Placental epithelial cell (primary cell): ENCODE results near the gene OR7C2.

DNA sequence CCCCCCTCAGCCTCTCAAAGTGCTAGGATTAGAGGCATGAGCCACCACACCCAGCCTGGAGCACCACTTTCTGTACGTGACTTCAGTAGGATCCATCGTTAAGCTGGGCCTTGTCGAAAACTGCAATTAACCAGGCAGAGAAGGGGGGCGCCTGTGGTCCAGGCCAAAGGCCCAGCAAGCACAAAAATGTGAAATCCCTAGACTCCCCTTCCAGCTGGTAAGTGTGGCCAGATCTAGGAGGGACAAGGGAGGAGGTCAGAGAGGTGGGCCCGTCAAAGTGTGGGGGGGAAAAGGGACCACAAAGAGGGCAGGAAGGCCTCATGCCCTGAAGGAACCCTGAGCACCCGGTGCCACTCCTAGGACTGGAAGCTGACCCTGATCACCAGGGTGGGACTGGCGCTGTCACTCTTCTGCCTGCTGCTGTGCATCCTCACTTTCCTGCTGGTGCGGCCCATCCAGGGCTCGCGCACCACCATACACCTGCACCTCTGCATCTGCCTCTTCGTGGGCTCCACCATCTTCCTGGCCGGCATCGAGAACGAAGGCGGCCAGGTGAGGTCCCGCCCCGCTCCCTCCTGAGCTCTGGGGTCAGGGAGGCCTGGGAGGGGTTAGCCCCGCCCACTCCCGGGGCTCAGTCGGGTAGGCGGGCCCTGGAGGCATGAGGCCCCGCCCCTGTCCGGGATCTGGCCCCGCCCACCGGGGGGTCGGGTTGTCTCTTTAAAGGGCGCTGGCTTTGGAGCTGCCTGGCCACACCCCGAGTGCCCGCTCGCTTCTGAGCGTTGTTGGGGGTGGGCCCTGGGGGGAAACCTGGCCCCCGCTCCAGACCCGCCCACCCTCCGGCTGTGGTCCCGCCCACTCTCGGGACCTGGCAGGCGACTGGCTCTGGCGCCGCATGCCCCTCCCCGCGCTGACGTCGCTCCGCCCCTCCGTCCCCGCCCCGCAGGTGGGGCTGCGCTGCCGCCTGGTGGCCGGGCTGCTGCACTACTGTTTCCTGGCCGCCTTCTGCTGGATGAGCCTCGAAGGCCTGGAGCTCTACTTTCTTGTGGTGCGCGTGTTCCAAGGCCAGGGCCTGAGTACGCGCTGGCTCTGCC lies 13.4 kb downstream of the DDX39A start:
- CAGE, long polyA plus RNA: no peak

DNA sequence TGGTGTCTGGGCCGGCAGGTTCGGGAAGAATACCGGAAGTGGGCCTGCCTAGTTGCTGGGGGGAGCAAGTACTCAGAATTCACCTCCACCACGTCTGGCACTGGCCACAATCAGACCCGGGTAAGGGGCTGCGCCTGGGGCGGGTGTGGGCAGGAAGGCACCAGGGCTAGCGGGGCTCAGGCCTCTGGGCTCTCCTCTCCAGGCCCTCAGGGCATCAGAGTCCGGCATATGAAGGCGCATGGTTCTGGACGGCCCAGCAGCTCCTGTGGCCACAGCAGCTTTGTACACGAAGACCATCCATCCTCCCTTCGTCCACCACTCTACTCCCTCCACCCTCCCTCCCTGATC lies 11.3 kb downstream of the DDX39A start:
- CAGE, long polyA plus RNA: no peak

DNA sequence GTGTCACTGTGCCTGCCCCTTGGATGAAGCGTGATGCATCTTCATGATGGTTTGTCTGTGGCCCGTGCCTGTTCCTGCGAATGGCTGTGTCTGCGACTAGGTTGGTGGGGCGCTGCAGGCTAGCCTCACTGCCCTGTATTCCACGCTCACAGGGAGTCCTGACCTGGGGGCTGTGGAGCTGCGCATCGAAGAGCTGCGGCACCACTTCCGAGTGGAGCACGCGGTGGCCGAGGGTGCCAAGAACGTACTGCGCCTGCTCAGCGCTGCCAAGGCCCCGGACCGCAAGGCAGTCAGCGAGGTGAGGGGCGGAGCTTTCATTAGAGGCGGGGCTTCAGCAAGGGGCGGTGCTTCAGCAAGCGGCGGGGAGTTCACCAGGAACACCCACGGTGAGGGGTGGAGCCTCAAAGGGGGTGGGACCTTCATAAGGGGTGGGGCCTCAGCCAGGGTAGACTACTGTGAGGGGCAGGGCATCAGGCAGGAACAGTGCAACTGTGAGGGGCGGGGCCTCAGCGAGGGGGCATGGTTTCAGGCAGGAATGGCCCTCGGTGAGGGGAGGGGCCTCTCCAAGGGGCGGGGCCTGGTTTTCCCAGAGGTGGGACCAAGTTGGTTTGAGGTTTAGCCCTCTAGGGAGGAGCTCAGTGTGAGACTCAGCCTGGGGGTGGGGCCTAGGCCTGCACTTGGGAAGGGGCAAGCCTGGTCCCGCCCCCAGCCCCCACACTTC lies 17.2 kb downstream of the PKN1 start:
- CAGE, long polyA plus RNA: no peak

DNA sequence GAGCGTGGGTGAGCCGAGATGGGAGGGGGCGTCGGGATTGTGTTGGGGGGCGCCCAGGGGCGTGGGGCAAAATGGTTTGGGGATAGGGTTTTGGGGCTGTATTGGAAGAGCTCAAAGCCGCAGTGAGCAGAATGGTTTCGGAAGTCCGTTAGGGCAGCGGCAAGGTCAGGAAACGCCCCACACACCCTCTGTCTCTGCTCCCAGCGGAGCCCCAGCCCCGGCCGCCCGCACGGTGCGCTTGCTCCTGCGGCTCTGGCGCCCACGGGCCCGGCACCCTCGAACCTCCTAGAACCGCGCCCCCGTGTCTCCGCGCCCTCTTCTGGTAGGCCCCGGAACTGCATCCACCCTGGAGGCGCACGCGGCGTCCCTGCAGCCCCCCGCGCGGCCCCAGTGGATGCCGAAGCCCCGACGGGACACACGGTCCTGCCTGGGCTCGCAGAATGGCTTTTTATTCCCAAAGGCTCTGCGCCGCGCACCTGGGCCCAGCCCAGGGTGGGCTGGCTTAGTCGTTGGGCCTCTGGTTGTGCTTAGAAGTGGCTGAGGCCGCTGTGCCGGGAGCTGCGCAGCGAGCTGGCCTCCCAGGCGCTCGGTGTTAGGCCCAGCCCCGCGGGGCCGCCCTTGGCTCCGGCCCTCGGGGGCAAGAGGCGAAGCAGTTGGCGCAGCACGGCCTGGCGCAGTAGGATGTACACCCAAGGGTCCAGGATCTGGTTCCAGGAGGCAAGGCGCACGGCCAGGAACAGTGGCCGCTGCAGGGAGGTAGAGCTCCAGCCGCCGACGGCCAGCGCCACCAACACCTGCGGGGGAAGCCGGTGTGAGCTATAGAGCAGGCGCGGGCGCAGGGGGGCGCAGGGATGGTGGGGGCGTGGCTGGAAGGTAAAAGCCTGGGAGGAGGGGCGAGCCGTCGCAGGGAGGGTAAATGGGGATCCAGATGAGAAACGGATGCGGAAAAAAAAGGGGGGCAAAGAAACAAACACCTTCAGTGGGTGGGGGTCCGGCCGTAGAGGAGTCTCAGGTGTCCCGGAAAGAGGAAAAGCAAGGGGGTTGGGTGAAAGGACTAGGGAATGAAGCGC lies 2.8 kb downstream of the PTGER1 start:
- CAGE, long polyA plus RNA: no peak

DNA sequence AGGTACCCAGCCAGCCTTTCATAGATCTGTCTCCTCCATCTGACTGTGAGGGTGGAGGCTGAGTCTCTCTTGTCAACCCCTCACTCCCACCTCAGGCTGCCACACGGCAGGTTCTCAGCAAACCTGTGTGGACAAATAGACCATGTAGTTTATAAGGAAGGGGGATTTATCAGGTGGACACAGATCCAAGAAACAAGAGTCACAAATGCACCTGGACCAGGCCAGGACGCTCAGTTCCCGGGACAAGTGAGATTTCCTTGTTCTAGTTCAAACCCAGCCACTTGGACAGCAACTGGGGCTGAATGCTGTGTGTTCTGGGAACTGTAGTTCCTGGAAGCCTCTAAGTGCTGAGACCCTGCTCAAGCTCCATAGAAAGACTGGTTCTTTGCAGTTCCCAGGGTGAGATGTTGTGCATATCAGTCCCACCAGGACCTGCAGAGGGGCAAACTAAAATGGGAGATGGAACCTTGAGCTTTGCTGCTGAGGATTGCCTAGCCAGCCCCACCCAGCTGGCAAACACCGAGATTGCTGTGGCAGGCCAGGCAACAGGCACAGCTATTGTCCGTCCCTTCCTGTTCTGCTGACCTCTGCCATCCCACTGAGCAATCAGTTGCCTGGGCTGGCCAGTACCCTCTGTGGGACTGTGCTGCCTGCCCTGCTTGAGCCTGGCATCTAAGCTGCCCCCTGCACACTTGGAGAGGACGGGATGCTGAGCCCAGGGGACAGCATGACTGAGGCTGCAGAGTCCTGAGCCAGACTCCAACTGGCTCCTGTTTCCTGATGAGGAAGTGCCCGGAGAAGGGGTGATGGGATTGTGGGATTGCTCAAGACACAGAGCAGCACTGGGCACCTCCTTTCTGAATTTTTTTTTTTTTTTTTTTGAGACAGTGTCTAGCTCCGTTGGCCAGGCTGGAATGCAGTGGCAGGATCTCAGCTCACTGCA lies 1.4 kb upstream of the GIPC1 start:
- CAGE, long polyA plus RNA: no peak

- CAGE, long polyA plus RNA: no peak
Measured at GRCh38 chr19:14512572-14513542, 5.3 kb downstream of the DNAJB1 start.

DNA sequence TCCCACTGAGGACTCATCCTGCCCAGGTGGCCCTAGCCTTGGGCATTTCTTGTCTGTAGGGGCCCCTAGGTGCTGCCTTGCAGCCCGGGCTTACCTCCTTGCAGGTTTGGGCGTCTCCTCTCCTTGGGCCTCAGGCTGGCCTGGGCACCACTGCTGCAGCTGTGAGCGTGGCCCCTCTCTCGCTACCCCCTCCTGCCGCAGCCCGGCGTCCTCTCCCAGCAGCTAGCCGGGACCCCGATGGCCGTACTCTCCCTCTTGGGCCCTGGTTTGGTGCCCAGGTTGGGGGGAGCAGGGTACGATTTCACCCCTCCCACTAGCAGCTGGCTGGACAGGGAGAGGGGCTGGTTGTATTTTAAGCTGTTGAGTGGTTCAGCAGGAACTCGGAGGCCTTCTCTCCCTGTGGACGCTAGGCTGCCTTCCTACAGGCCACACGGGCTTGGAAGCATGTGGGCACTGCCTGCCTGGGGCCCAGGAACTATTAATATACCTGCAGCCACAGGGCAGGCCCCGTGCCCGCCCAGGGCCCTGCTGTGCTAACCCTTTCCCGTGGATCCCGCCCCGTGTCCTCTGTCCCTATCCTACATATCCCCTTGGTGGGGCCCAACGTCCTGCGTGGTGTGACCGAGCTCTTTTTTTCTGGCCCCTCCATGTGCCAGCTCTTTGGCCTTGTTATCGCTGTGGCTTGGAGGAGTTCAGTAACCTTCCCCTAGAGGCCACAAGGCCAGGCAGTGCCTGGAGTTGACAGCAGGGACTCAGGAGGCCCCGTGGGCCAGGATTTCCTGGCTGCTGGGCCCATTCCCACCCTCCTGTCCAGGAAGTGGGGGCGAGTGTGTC lies 11.7 kb downstream of the NDUFB7 start:
- CAGE, long polyA plus RNA: no peak

DNA sequence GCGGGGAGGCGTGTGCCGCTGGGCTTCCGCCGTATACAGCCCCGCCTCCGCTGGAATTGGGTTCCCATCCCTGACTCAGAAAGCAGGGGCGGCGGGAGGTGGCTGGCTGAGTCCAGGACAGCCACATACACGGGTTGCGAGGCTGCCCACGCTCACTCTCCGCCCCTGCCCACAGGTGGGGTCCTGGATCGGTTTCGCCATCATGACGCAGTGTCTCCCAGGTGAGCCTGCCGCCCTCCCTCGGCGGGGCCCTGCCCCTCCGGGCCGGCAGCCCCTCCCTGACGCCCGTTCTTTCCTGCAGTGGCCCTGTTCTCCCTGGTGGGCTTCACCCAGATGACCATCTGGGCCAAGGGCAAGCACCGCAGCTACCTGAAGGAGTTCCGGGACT lies 6.4 kb downstream of the NDUFB7 start:
- CAGE, long polyA plus RNA: no peak

DNA sequence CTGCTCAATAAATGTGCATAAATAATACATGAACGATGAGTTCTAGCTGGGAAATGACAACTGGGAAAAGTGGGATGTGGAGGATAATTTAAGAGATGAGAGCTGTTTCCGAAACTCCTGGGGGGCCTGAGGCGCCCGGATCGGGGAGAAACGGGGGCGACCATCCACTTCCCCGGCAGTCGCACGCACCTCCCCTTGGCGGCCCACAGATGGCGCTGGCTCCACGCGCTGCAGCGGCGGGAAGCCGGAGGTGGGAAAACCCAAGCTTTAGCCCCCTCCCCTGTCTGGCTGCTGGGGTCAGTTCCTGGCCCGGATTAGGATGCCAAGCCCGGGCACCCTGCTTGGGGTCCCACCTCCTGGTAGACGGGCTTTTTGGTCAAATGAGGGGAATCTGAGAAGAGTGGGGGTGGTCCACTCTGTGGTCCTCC lies 7.9 kb upstream of the ADGRE2 start:
- CAGE, long polyA plus RNA: no peak

- CAGE, long polyA plus RNA: no peak
Measured at GRCh38 chr19:14941258-14941608, at the start of gene OR7C2. TSS of gene OR7C2 (plus strand) at chr19:14941489.

DNA sequence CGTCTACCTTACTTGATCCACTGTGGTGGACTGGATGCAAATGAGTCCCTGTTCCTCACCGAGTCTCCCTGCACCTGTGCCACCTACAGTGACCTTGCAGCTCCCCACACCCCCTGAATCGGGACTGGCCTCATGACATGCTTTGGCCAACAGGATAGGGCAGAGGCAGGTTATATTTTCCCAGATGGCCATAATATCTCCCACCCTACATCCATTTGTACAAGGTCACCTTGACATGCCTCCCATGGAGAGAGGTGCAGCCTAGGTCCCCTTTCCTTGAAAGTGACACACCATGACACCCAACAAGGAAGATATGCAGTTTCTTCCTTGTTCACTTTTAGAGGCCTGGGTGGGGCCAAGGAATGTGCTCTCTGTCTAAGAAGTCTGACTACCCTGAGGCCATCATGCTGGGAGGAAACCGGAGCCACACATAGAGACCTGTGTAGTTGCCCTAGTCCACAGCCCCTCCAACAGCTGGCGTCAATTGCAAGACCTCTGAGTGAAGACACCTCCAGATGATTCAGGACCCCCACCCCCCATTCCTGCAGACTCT lies 7.5 kb downstream of the ILVBL start:
- CAGE, long polyA plus RNA: no peak

DNA sequence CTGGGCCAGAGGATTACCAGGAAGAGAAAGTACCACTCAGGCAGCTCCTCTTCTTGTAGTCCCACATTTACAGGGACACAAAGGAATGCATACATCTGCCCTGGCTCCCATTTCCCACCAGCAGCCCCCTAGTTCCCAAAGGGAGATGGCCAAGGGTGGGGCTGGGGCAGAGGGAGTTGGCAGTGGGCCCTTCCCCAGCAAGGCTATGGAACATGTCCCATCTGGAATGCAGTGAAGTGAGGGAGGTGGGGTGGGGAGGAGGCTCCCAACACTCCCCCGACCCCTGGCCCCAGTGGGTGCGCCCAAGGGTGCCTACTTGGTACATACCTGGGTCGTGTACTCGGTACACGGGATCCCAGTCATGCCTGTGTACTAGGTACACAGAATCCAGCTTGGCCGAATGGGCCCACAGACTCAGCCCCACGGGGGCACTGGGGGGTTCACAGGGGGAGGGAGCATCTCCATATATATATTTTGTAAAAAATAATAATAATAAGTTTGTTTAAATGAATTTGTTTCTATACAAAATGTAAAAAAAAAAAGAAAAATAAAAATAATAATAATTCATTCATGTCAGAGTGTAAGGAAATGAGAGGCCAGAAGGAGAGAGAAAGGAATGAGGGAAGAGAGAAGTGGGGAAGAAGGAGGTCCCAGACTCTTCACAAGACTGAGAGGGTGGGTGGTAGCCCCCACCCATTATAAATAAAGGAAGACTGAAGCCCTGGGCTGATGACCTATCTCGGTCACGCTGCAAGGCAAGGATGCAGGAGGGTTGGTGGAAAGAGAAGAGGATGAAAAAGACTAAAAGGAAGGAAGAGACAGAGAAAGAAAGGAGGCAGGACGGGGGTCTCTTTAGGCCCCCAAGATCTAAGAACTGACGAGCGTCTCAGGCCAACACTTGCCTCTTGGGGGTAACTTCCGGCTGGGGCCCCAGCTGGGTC lies 34.5 kb upstream of the ILVBL start:
- CAGE, long polyA plus RNA: no peak

- CAGE, long polyA plus RNA: no peak
Measured at GRCh38 chr19:15177443-15178078, 23.2 kb downstream of the NOTCH3 start.

- CAGE, long polyA plus RNA: no peak
Measured at GRCh38 chr19:15210107-15210775, 9.4 kb upstream of the NOTCH3 start.

DNA sequence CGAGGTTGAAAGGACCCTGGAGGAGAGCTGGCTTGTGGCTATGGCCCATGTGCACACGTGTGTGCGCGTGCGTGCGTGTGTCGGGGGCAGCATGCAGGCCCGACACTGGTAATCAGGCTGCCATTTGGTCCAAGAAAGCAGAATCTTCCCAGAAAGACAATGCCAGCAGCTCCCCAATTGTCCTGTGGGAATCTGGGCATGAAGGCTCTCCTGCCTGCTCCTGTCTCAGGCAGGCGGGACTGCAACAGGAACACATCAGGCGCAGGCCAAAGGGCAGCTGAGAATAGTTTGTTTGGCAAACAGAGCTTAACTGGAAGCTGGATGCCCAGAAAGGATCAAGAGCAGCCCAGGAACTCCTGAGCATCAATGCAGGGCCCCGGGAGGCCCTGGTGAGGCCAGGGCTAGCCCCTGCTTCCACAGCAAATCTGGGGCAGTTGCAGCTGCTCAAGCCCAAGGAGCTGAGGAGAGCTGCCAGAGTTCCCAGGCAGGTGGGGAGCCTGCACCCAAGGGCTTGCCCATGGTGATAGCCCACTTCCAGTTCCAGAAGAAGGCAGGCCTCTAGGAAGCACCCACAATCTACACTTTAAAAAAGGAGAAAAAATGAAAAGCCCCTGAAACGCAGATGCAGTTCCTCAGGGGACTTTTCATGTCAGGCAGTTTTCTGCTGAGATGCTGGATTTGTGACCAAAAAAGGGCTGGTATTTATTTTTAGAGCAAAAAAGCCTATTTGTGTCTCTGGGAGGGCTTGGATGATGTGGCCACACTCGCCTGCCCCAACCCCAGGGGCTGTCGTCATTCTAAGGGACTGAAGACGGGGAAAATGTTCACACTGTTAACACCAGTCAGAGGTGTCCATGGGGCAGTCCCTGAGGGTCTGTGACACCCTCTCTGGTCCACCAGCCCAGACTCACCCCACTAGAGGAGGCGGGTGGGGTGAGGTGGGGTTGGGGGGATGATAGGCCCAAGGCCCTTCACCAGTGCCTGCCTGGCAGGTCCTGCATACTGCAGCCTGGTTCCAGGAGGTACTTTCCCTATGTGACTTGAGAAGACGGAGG lies 15.6 kb upstream of the EPHX3 start:
- CAGE, long polyA plus RNA: no peak

- CAGE, long polyA plus RNA: no peak
Measured at GRCh38 chr19:15254951-15255660, 22.9 kb upstream of the EPHX3 start.

DNA sequence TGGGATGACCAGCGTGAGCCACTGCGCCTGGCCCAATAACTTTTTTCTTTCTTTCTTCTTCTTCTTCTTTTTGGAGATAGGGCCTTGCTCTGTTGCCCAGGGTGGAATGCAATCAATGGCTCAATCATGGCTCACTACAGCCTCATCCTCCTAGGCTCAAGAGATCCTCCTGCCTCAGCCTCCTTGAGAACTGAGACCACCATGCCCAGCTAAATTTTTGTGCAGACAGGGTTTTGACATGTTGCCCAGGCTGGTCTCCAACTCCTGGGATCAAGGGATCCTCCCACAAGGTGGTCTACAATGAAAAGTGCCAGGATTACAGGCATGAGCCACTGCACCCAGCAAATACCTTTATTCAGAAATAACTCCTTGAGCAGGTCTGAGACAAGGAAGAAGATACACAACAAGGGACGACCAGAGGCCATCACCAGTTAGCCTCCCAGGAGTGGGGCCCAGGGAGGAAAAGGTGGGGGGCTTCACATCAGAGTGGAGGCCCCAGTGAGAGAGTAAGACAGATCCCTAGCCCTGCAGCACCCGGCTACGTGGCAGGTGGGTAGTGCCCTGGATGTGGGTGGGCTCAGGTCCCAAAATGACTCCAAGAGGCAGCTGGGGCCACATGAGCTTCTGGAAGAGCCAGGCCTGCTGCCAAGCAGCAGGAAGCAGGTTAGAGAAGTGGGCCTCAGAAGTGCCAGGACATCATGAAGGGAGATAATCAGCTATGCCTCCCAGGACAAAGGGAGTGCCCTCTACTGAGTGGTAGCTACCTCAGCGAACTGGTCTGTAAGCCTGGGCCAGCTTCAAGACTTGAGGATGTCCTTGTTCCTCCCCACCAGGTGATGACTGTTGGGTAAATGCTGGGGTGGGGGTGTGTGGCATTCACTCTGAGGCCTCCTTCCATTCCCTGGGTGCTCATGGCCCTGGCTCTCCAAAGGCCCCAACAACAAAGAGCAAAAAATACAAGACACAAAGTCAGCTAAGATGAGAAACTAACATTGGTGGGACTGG lies 26.6 kb upstream of the EPHX3 start:
- CAGE, long polyA plus RNA: no peak

- CAGE, long polyA plus RNA: no peak
Measured at GRCh38 chr19:15264334-15265192, 32.3 kb upstream of the EPHX3 start.

DNA sequence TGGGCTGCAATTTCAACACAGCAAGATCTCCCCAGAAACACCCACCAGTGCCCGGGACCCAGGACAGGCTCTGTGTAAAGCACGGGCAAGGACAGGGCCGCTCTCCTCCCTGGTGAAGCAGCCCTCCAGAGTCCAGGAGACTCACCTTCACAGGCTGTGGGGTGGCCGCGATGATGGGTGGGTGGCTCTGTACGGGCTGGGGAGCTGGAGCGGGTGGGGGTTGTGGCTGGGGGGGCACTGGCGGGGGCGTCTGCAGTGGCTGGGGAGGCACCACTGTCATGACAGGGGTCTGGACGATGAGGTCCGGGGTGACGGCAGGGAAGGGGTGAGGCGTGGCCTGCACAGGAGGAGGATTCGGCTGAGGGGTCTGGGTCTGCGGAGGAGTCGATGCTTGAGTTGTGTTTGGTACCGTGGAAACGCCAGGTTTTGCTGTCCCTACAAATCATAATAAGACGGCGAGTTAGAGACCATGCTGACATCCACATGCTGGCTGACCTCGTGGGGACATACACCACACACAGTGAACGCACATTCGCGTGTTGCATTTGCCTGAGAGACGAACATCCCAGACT lies 33.0 kb upstream of the EPHX3 start:
- CAGE, long polyA plus RNA: no peak

DNA sequence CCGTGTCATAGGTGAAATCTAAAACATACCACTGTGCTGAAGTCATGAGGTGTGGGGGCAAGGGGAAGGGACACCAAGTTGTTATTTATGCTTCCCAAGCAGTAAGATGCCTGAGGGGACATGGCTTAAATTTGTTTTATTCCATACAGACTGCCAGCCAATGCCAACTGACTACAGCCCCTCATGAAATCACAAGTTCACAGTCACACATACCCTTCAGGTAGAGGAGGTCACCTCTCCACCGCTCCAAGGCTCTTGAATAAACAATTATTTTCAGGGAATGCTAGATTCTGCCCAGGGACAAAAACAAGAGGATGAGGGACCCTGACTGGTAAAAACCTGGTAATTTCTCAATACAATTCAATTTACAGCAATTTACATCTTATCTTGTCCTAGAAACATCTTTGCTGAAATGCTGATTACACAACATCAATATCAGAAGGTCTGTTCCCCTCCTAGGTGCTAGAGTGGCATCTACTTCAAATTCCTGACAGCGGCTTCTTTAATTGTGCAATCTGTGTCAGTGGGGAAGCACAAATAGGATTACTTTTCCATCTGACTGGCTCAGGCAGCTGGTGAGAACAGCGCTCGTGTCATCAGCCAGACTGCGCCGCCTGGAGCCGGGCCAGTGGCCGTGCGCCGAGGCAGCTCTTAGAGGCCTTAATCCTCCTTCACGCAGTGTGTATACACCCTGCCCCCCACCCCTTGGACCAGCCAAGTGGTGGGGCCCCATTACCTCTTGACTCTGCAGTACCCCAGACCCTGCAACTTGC lies 48.5 kb upstream of the EPHX3 start:
- CAGE, long polyA plus RNA: no peak